Placental epithelial cell (primary cell): ENCODE measurements around the gene TBL2.

DNA sequence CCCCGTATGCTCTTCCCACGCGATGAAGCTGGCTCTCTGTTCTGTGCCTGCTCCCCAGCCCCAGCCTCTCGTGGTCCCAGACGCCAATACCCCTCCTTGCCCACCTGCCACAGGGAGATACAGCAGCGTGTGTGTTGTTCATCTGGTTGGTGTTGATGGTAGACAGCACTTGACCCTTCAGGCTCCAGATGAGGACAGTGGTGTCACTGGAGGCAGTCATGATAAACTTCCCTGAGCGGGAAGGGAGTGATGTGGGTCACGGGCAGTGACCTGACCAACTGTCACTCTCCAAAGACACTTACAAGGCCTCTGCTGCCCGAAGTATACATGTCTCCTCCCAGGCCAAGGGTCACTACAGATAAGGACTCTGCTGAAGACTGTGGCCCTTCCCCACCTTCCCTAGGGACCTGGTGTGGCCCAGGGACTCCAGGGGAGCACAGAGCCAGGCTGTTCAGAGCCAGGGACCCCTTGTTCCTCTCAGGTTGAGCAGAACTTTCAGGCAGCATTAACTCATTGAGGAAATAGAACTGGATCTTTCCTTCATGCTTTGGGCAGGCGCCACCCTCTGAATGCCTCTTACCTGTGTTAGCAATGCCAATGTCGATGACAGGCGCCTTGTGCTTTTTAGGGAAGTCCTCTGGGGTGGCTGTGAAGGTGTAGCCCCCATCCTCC, 5.5 kb downstream of the TBL2 start:
- CAGE, long polyA plus RNA: no peak

- CAGE, long polyA plus RNA: no peak
These were observed at the start of gene TBL2 for GRCh38 chr7:73578284-73579399. TSS of gene TBL2 (minus strand) at chr7:73578579.

GRCh38 chr7:73602858-73603883, 21.2 kb downstream of the MLXIPL start:
- CAGE, long polyA plus RNA: no peak

DNA sequence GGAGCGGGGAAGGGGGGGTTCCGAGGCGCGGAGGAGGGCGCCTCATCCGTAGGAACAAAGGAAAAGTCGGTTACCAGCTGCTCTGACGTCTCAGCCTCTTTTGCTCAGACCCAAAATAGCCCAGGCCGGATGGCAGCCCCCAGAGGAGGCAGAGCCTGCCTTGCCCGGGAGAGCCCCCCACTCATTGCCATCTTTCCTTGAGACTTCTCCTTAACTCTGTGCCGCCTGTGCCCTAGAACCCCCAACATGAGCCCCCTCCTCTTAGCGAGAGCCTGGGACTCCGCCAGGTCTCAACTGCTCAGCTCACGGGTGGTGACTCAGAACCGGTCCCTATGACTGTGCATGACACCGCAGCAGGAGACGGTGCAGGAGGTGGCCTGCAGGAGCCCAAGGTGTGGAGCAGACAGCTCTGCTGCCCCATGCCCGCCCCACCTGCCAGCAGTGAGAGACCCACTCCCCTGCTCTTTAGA, 13.2 kb downstream of the STX1A start:
- CAGE, long polyA plus RNA: no peak

DNA sequence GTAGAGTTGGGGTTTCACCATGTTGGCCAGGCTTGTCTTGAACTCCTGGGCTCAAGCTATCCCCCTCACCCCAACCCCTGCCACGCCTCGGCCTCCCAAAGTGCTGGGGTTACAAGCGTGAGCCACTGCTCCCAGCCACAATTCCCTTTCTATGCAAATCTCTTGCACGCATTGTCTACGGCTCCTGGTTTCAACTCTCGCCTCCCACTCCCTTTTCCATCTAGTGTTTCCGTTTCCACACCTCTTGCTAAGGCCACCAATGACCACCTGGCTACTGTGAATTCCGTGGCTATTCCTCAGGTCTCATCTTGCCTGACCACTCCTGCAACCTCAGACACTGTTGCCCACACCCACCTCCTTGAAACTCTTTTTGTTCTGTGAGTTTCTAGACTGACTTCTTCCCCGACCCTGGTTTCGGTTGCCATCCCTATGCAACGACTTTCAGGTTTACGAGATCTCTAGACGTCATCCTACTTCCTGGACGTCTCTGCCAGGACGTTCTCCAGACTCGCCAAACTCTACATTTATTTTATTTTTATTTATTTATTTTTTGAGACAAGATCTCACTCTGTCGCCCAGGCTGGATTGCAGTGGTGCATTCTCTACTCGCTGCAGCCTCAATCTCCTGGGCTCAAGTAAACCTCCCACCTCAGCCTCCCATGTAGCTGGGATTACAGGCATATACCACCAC, 3.3 kb downstream of the CLDN3 start:
- CAGE, long polyA plus RNA: no peak

DNA sequence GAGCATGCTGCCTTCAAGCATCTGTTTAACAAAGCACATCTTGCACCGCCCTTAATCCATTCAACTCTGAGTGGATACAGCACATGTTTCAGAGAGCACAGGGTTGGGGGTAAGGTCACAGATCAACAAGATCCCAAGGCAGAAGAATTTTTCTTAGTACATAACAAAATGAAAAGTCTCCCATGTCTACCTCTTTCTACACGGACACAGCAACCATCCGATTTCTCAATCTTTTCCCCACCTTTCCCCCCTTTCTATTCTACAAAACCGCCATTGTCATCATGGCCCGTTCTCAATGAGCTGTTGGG, 26.7 kb upstream of the CLDN3 start:
- CAGE, long polyA plus RNA: no peak

- CAGE, long polyA plus RNA: no peak
These were observed 29.2 kb downstream of the TMEM270 start for GRCh38 chr7:73890116-73890513.

GRCh38 chr7:73986100-73986878, 41.7 kb upstream of the ELN start:
- CAGE, long polyA plus RNA: no peak

DNA sequence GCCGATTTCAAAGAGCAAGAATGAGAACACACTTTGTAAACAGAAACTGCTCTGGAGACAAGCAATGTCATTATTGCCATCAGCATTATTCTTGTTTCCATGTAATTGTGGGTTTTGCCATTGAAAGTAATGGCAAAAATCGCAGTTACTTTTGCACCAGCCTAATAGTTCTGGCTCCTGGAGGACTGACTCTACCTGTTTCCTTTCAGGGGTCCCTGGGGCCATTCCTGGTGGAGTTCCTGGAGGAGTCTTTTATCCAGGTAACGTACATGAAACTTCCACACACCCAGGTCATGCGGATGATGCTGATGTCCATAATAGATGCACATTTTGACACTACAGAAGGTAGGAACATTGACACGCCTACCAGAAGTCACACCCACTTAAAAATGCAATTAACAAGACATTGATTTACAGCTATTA, 7.2 kb downstream of the ELN start:
- CAGE, long polyA plus RNA: no peak

DNA sequence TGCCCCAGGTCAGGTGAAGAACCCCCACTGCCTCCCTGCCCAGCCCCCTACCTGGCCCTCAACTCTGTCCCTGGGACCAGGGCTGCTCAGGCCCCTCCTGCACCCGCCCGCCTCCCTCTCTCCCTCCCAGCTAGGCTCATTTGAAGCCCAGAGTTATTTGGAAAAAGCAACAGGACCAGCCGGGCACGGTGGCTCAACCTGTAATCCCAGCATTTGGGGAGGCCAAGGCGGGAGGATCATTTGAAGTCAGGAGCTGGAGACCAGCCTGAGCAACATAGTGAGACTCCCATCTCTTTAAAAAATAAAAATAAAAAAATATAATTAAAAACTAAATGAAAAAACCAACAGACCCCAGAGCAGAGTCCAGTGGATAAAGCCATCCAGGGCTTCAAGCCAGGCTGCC, 685 bp downstream of the LAT2 start:
- CAGE, long polyA plus RNA: no peak

- CAGE, long polyA plus RNA: no peak
These were observed 49.2 kb downstream of the CLIP2 start for GRCh38 chr7:74338179-74339077.

- CAGE, long polyA plus RNA: no peak
These were observed 18.5 kb upstream of the GTF2IRD1 start for GRCh38 chr7:74435056-74435673.

GRCh38 chr7:74580065-74580942, 77.2 kb upstream of the GTF2I start:
- CAGE, long polyA plus RNA: no peak

GRCh38 chr7:74625347-74626049, 32.0 kb upstream of the GTF2I start:
- CAGE, long polyA plus RNA: no peak

DNA sequence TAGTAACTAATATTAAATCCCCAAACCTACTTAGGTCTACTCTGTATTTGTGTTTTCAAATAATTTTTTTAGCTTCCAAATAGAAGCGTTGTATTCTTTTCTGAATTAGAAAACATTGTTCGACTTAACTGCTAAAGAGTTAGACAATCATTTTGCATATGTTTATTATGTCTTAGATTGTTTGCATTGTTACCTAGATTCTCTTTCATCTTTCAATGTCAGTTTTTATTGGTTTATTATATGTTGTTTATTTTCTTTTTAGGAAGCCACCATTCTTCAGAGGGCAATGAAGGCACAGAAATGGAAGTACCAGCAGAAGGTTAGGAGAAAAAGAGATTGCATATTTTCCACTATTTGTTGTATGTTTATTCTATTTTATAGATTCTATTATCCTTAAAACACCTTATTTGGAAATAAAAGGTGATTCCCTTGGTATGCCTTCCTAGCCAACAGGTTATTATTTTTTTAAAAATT, 57.1 kb upstream of the NCF1 start:
- CAGE, long polyA plus RNA: no peak

GRCh38 chr7:74721546-74722332, 52.1 kb upstream of the NCF1 start:
- CAGE, long polyA plus RNA: no peak

DNA sequence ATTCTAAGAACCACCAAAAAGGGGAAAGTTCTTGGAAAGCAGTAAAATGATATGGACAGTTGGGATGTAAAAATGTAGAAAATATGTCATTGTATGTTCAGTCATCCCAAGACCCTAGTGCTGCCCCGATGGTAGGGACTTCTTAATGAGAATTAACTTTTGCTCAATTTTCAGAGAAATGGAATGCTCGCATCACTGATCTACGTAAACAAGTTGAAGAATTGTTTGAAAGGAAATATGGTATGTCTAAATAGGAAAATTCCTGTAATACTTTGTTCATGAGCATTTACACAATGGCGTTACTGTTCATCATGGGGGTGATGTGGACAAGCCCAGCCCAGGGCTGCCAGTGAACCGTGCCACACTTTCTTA, 43.8 kb upstream of the NCF1 start:
- CAGE, long polyA plus RNA: no peak

DNA sequence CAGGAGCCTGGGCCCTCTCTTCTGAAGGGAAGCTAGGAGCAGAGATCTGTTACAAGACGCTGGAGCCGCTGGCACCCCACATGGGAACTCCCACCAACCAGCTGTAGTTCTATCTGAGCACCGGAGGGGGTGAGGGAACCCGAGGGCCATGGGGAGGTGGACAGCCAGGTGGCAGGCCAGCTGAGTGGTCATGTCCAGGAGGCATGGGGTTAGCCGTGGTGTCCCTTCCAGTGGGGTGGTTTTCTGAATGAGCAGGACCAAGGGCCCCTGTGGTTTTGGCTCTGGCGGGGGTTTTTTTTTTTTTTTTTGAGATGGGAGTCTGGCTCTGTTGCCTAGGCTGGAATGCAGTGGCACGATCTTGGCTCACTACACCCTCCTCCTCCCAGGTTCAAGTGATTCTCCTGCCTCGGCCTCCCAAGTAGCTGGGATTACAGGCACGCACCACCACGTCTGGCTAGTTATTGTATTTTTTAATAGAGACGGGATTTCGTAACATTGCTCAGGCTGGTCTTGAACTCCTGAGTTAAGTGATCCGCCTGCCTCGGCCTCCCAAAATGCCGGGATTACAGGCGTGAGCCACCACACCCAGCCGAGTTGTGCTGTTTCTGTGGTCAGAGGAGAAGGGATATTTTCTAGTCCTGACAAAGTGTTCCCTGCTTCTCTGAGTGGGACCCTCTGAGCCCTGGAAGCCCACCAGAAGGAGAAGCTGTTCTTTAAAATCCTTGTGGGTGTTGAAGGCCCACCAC, 47.5 kb downstream of the RCC1L start:
- CAGE, long polyA plus RNA: no peak

GRCh38 chr7:75415658-75416635, 20.5 kb downstream of the TRIM73 start:
- CAGE, long polyA plus RNA: no peak

DNA sequence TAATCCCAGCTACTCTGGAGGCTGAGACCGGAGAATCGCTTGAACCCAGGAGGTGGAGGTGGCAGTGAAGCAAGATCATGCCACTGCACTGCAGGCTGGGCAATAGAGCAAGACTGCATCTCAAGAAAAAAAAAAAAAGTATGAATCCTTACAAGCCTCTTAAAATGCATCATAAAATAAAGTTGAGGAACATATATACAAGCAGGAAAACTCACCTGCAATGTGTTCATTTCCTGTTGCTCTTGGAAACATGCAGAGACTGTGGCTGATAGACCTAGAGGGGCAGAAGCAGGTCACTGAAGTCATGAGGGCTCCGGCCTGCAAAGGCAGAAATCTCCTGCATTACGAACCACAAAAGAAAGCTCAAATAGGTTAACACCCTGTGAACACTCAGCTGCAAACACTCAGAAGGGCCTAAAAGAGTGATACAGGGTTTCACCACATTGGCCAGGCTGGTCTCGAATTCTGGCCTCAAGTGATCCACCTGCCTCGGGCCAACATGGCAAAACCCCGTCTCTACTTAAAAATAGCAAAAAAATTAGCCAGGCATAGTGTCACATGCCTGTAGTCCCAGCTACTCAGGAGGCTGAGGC, 33.7 kb downstream of the SPDYE5 start:
- CAGE, long polyA plus RNA: no peak